NCI-H460 (cell line): Measurements from ENCODE around the gene AKR1C8.

DNA sequence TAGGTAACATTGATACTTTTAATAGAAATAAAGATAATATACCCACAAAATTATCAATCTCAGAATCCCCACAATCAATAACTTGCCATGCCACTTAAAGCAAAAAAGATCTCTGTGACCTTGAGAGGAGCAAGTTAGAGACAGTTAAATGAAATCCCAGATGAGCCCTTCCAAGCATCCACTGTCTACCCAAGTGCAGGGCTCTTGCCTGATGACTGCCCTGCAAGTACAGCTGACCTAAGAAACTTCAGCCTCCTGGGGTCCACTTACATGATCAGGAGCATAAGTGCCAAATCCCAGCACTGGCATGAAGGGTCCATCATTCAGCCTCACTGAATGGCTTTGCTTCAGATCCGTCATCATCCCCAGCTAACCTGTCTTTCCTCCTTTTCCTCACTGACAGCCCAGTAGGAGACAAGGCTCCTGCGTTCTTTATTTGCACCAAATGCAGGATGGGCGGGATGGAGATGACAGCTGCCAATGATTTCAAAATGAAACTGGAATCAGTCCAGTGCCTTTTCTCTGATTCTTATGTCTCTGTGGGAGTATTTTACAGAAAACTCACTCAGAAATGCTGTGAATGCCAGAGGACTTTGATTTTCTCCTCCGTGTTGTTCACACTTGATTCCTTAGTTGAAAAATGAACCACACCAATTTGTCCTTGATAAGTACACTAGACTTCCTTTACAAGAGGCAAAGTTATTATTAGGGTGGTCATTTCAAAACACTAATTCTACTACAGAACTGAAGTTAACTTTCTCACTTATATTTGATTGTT lies at the start of gene AKR1C8:
AKR1C8 (minus strand) TSS at position 409 of the 778 bp plus-strand sequence.
RAMPAGE:
- cytosol, long total RNA = no peak
- long total RNA = no peak
- nucleus, long total RNA = no peak

RAMPAGE:
- cytosol, long total RNA = no peak
- long total RNA = no peak
- nucleus, long total RNA = no peak
Measured at GRCh38 chr10:5199114-5199917, 2.7 kb downstream of the AKR1C4 start.

GRCh38 chr10:5553785-5554442 lies 29.2 kb downstream of the CALML3 start:
RAMPAGE:
- cytosol, long total RNA = no peak
- long total RNA = no peak
- nucleus, long total RNA = no peak

GRCh38 chr10:5645164-5645908 lies 21.1 kb downstream of the ASB13 start:
RAMPAGE:
- cytosol, long total RNA = no peak
- long total RNA = no peak
- nucleus, long total RNA = no peak

GRCh38 chr10:5645944-5646860 lies 20.2 kb downstream of the ASB13 start:
RAMPAGE:
- cytosol, long total RNA = no peak
- long total RNA = no peak
- nucleus, long total RNA = no peak

RAMPAGE:
- cytosol, long total RNA = no peak
- long total RNA = no peak
- nucleus, long total RNA = no peak
Measured at GRCh38 chr10:5654270-5654746, 12.1 kb downstream of the ASB13 start.

DNA sequence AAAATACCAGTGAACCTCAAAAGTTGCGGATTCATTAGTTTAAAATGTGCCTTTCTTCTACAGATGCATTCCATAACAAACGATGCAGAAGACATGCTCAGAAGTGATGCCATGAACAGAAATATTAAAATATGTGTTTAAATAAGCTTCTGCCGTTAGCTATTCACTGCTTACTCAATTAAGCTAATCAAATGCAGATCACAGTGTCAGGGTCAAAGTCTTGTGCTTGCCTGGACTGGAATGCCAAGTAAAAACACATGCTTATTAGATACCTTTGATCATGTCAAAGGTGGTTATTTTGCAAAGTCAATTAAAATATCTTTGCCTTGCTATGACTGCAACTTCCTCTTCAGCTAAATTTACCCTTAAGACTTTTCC lies 1.0 kb downstream of the ASB13 start:
RAMPAGE:
- cytosol, long total RNA = no peak
- long total RNA = no peak
- nucleus, long total RNA = no peak

DNA sequence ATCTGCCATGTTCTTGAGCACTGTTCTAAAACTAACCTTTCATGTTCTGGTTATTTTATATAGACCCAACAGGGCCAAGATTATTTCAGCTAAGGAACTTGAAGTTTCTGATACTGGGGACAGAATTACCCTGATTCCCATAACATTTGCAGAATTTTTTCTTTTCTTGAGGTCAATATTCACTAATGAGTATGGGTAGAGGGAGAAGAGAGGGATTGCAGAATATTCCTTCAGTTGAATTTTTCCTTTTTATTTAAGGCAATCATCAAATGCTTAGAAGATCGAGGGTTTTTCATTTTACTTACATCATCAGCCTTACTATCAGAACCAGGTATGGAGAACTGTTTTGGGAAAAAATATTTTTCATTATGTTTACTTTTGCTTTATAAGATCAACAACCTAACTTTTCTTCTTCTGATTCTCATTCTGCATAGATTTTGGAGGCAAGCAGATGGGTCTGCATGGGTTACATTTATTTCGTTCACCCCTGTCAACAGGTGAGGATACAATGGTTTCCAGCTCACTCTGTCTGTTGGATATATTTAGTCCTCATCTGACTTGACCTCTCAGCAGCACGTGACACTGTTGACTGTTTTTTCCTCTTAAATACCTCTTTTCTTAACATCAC lies 42.1 kb downstream of the TASOR2 start:
RAMPAGE:
- cytosol, long total RNA = no peak
- long total RNA = no peak
- nucleus, long total RNA = no peak

RAMPAGE:
- cytosol, long total RNA = no peak
- long total RNA = no peak
- nucleus, long total RNA = no peak
Measured at GRCh38 chr10:5735203-5735787, 50.7 kb downstream of the TASOR2 start.

DNA sequence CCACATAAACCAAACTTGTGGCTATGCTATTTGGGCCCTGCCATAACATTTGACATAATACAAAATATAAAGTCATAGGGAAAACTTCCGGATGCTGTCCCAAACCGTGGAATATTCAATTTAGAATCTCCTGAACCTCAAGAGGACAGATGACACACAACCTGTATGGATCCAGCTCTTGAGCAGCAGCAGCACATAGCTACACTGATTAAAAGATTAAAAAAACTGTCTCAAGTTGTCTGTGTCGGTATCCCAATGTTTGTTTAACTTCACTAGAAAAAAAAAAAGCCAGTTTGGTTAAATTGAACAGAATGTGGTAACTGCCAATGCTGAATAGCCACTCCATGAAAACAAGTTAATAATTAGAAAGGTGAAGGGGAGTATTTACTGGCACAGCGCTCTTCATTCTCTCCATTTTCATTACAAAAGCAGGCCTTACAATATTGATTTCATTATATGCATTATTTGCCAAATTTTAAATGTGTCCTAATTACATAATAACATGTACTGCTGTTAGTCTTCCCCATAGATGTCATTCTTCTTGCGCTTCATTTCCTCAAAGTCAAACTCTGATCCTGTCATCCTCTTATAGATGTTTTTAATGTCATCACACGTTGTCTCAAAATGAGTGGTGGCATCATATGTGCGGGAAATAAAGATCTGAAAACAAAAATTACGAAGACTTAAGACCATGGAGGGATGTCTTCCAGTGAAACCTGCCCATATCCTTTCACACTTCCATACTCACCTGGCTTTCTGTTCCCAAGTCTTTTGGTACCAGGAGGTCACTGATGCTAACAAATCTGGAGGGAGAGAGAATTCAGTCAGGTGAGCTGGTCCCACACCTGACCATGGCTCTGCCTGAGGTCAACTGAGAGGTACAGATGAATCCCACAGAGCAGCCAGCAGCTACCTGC lies 47.5 kb downstream of the GDI2 start:
RAMPAGE:
- cytosol, long total RNA = no peak
- long total RNA = no peak
- nucleus, long total RNA = no peak

RAMPAGE:
- cytosol, long total RNA = no peak
- long total RNA = no peak
- nucleus, long total RNA = no peak
Measured at GRCh38 chr10:5785706-5786159, 27.5 kb downstream of the GDI2 start.

DNA sequence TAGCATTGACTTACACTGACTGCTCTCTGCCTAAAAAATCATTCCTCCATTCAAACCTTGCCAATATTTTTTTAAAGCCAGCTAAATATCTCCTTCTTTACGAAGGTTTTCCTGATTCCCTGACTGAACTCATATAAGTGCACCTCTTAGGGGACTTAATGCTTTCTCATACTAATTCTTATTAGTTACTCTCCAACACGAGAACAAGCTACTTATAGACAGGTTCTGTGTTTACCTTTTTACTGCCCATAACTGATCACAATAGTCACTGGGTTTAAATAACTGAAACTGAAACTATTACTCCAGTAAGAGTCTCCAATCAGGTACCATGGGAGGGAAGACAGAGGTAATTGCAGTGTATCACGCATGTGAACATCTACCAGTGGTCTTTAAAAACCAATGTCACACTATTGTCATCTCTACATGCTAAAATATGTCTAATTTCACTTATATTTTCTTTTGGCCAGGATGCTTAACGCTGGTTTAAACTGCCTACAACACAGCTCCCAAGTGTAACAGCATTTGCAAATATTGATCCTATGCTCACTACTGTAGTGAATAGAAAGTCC lies 3.7 kb downstream of the GDI2 start:
RAMPAGE:
- cytosol, long total RNA = no peak
- long total RNA = no peak
- nucleus, long total RNA = no peak

DNA sequence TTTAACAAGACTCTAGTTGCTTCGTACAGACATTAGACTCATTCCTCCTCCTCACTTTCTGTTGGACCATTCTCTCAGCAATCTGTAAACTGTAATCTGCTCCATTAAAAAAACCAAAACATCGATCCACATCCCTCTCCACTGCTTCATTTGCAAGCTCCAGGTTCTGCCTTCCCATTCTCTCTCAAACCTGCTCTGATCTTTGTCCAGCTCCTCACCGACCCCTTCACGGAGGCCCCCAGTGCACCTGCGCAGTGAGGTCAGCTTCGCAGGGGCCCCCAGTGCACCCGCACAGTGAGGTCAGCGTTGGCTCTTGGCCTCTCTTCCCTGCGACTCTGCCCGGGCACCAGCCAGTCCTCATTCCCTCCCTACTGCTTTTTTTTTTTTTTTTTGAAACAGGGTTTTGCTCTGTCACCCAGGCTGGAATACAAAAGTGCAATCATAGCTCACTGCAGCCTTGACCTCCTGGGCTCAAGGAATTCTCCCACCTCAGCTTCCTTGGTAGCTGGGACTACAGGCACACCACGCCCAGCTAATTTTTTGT lies 19.6 kb downstream of the ANKRD16 start:
RAMPAGE:
- cytosol, long total RNA = no peak
- long total RNA = no peak
- nucleus, long total RNA = no peak

GRCh38 chr10:5871614-5872294 lies 17.9 kb downstream of the ANKRD16 start:
RAMPAGE:
- cytosol, long total RNA = no peak
- long total RNA = no peak
- nucleus, long total RNA = no peak

RAMPAGE:
- cytosol, long total RNA = no peak
- long total RNA = no peak
- nucleus, long total RNA = no peak
Measured at GRCh38 chr10:5885599-5886215, 4.0 kb downstream of the ANKRD16 start.

RAMPAGE:
- cytosol, long total RNA = no peak
- long total RNA = no peak
- nucleus, long total RNA = no peak
Measured at GRCh38 chr10:5930224-5930690, 40.2 kb downstream of the FBH1 start.

DNA sequence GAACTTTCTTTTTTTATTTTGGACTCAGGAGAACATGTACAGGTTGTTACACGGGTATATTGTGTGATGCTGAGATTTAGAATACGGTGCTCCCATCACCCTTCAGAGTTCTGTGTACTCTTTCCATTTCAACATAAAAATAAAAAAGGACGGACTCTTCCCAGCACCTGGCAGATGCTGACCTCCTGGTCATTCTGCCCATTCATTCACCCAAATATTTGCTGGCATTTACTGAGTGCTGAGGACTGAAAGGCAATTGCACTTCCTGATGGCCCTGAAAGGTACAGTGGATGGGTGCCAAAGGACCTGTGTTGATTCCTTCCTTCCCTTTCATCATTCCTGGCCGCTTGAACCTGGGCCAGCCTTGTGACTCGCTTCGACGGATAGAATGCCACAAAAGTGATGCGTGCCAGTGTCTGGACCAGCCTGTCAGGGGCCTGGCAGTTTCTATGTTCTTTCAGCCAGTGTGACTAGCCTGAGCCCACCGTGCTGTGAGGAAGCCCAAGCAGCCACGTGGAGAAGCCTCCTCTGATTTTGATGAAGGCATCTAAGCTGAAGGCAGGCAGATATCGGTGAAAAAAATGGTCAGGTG lies 27.0 kb downstream of the IL15RA start:
RAMPAGE:
- cytosol, long total RNA = no peak
- long total RNA = no peak
- nucleus, long total RNA = no peak

GRCh38 chr10:5961307-5961936 lies 15.9 kb downstream of the IL15RA start:
RAMPAGE:
- cytosol, long total RNA = no peak
- long total RNA = no peak
- nucleus, long total RNA = no peak

RAMPAGE:
- cytosol, long total RNA = no peak
- long total RNA = no peak
- nucleus, long total RNA = no peak
Measured at GRCh38 chr10:6072156-6073137, 10.3 kb upstream of the IL2RA start.

DNA sequence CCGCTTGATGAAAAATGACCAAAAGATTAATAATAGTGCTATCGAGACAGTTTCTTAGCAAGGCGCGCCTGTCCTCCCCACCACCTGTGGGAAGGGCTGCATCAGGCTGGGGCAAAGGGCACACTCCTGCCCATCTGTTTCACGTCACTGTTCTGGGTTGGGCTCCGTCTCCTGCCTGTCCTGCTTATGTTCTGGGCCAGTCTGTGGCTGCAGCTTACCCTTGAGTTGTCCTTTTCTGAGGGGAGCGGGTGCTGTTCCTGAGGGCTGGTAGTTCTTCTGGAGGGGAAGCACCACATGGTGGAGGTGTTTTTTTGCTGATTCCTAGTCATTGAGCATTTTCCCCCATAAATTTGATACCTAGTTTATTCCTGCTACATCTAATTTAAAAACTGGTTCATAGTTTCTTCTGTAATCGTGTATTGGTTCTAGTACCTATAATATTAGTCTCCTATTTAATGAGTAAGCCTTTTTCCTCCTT lies 13.4 kb downstream of the RBM17 start:
RAMPAGE:
- cytosol, long total RNA = no peak
- long total RNA = no peak
- nucleus, long total RNA = no peak